Epithelial cell of proximal tubule (primary cell): ENCODE measurements around the gene CFAP46.

DNA sequence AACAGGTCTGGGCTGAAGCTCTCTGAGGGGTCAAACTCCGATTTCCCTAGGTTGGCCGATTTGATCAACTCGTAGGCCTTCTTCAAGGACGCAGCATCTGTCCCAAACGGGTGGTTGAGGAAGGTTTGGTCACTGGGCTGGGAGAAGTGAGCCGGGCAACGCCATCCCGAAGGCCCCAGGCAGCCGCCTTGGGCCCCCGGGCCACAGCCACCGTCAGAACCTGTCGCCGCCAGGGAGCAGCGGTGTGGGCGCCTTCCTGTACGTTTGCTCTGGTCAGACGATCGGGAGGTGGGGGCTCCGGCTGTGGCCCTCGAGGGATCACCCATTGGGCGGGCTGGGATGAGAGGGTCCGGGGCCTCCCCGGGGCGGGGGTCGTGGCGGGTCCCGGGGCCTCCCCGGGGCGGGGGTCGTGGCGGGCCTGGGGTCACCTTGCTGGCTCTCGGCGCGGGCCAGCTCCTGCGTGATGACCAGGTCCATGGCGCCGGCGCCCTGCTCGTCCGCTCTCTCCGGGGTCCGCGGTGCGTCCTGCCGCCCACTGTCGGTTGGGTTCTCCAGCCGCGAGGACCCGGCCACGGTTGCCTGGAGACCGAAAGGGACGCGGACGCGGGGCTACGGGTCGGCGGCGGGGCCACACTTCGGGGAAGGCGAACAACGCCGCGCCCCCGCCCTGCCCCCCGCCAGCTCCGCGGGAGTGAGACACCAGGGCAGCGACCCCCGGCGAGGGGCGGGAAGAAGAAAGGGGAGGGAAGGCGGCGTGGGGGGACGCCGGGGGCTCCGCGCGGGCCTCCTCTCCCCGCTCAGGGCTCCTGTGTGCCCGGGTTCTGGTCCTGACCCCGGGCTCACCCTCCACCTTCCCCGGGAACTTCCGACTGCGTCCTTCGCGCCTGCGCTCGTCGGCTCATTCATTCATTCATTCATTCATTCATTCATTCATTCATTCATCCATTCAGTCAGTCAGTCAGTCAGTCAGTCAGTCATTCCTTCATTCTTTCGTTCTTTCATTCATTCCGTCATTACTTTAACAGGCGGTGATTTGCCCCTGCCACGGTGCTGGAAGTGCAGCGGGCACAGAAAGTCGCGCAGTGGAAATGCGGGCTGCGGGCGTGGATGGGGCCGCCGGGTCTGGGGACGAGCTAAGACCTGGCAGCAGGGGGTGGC is at the start of gene CFAP46:
Gene CFAP46, minus strand, starts transcription at position 563 of the 1,158 bp plus-strand sequence.
- RAMPAGE, long total RNA = no peak
- RRBS = 2% methylated on average over 41 of the region's 103 CpGs

DNA sequence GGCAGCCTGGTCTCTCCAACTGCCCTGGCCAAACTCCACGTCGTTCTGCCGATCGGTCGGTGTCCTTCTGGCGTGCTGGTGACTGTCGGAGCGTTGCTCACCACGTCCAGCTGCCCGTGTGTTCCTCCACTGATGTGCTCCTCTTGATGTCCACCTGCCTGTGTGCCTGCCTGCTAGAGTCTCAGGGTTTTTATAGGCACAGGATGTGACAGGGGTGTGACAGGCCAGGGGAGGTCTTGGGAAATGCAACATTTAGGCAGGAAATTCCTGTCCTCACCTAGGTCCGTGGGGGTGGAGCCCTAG is 25.1 kb upstream of the CFAP46 start:
- RAMPAGE, long total RNA = no peak
- RRBS = no CpG with 5 or more reads among the region's 11 CpGs

- RAMPAGE, long total RNA = no peak
- RRBS = 47% methylated on average over 6 of the region's 26 CpGs
These were observed 71.2 kb upstream of the CFAP46 start for GRCh38 chr10:133013457-133014075.

GRCh38 chr10:133162076-133162580 is 2.1 kb downstream of the KNDC1 start:
- RAMPAGE, long total RNA = no peak
- RRBS = no CpG with 5 or more reads among the region's 15 CpGs

- RAMPAGE, long total RNA = no peak
- RRBS = 14% methylated on average over 3 of the region's 31 CpGs
These were observed 8.0 kb downstream of the VENTX start for GRCh38 chr10:133245448-133246258.

GRCh38 chr10:133310079-133310557 is 1.4 kb downstream of the ZNF511 start:
- RAMPAGE, long total RNA = no peak
- RRBS = 95% methylated on average over 2 of the region's 17 CpGs

- RAMPAGE, long total RNA = no peak
- RRBS = 4% methylated on average over 18 of the region's 74 CpGs
These were observed 1.1 kb downstream of the SPRN start for GRCh38 chr10:133423148-133423804.

GRCh38 chr10:133459811-133460466 is 6.2 kb downstream of the SCART1 start:
- RAMPAGE, long total RNA = no peak
- RRBS = 68% methylated on average over 15 of the region's 52 CpGs

DNA sequence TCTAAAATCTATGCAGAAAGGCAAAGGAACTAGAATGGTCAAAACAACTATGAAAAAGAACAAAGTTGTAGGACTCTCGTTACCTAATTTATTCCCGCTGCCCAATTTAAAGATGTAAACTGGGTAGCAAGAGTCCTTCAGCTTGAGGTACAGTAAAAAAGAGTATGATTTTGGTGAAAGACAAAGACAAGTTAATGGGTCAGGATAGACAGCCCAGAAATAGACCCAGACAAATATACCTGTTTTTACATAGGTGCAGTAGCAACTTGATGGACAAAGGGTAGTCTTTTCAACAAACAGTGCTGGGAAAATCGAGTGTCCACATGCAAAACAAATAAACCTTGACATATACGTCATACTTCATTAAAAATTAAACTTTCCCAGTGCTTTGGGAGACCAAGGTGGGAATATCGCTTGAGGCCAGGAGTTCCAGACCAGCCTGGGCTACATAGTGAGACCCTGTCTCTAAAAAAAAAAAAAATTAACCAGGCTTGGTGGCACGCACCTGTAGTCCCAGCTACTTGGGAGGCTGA is 12.1 kb upstream of the CYP2E1 start:
- RAMPAGE, long total RNA = no peak
- RRBS = no CpG with 5 or more reads among the region's 6 CpGs

DNA sequence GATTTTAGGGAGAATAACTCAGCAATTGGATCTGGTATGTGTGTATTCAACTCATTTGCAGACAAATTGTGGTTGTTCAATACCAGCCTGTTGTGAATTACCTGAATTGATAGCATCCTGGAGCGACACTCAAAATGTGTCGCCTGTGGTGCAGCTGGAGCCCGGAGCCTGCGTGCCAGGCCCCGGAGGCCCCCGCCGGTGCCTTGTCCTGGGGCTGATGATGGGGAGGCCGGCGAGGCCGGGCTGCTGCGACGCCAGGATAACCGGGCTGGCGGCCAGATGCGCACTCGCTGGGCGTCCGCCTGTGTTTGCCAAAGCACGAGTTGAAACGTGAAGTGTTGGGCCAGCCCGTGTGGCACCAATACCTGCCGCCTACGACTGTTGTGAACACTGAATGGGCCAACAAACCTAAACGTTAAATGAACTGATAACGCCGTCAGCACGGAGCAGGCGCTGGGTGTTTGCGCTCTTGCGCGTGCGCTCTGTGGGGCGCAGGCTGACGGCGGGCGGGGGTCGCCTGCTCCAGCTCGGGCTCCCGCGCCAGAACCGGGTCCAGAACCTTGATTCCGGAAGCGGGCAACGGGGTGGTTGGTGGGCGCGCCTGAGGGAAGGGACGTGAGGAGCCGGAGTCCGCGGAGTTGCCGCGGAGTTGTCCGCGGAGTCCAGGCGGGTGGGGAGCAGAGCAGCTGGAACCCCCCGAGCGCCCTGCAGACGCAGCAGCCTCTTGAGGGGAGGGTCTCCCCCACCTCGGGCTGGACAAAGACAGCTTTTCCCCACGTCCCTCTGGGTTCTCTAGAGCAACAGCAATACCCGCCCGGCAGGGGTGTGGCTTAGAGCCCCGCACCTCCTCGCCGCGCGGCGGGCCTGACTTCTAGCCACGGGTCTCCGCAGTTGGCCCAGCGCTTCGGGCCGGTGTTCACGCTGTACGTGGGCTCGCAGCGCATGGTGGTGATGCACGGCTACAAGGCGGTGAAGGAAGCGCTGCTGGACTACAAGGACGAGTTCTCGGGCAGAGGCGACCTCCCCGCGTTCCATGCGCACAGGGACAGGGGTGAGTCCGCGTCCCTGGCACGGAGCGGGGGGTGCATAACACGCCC is 775 bp downstream of the CYP2E1 start:
- RAMPAGE, long total RNA = no peak
- RRBS = 2% methylated on average over 15 of the region's 91 CpGs

DNA sequence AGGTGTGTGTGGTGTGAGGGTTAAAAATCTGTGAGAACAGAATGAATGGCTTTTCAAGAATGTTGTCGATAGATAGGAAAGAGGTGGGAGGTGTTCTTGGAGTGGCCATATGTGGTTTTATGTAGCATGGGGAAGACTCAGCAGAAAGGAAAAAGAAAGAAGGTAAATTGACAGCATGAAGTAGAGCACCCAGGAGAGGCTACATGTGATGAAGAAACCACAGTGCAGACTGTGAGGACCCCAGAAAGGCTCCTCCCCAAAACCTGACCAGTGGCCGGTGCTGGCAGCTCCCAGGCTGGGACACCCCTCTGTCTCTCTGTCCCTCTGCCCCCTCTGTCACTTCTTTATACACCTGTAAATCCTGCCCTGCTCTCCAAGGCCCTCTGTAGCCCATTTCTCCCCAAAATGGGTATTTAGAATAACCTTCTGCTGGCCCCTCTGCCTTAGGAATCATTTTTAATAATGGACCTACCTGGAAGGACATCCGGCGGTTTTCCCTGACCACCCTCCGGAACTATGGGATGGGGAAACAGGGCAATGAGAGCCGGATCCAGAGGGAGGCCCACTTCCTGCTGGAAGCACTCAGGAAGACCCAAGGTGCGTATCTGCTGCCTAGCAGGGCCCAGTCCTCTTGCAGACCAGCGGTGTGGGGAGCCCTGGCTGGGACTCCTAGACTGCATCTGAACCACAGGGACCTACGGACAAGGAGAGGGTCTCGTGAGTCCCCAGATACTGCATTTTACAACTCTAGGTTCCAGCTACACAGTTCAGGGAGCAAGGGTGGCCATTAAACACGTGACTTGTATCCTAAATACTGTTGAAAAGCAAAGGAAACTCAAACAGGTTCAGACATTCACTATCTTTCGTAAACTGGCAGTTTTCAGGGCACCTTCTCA is 4.2 kb downstream of the CYP2E1 start:
- RAMPAGE, long total RNA = no peak
- RRBS = 75% methylated on average over 1 of the region's 12 CpGs